Prostate gland (tissue), 2 donors: ENCODE data around the gene ANGPTL1.

GRCh38 chr1:177351235-177351777 is 180.5 kb downstream of the BRINP2 start:
- PRO-cap, result no peak
- RAMPAGE, long total RNA, 2 experiments, result no peak in any of the 2 experiments

GRCh38 chr1:177968246-177968584 is 1.6 kb downstream of the SEC16B start:
- PRO-cap, result no peak
- RAMPAGE, long total RNA, 2 experiments, result no peak in any of the 2 experiments

DNA sequence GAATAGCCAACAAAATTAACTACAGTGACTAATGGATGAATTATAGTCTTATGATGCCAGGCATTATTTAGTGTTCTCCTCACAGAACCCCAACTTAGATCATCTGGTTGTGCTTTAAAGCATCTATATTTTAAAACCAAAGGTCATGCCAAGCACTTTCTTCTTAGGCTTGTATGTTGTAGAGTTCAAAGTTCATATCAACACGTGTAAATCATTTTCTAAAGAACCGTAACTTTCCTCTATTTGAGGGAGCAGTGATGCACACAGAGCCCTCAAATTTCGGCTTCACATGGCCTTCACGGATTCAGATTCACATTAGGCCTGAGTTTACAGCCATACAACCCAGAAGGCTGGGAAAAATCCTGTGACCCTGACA is 52.0 kb upstream of the SEC16B start:
- PRO-cap, result no peak
- RAMPAGE, long total RNA, 2 experiments, result no peak in any of the 2 experiments

GRCh38 chr1:178031809-178032283 is 62.0 kb upstream of the SEC16B start:
- PRO-cap, result no peak
- RAMPAGE, long total RNA, 2 experiments, result no peak in any of the 2 experiments

GRCh38 chr1:178094153-178094877 is 411 bp downstream of the RASAL2 start:
- PRO-cap, result unidirectional peak, plus-strand start at chr1:178094329
- RAMPAGE, long total RNA, 2 experiments, result no peak in any of the 2 experiments

GRCh38 chr1:178095085-178095499 is 1.2 kb downstream of the RASAL2 start:
- PRO-cap, result no peak
- RAMPAGE, long total RNA, 2 experiments, result no peak in any of the 2 experiments

DNA sequence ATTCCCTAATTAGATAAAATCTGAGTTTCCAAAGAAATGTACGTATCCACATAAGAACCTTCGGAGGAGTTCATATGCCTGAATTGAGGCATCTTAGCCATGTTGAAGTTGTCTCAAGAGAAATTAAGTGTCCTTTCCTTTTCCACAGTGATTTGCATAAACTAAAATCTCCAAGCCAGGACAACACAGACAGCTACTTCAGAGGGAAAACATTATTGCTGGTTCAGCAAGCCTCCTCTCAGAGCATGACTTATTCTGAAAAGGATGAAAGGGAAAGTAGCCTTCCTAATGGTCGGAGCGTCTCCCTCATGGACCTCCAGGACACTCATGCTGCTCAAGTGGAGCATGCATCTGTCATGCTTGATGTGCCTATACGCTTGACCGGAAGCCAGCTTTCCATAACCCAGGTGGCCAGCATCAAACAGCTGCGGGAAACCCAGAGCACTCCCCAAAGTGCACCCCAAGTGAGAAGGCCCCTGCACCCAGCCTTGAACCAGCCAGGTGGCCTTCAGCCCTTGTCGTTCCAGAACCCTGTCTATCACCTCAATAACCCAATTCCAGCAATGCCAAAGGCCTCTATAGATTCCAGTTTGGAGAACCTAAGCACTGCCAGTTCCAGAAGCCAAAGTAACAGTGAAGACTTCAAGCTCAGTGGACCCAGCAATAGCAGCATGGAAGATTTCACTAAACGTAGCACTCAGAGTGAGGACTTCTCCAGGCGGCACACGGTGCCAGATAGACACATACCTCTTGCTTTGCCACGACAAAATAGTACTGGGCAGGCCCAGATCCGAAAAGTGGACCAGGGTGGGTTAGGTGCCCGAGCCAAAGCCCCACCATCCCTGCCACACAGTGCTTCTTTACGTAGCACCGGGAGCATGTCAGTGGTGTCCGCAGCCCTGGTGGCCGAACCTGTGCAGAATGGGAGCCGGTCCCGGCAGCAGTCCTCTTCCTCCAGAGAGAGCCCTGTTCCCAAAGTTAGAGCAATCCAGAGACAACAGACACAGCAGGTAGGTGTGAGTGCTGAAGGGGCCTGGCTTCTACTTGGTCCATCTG is 38.9 kb downstream of the CLEC20A start:
- PRO-cap, result no peak
- RAMPAGE, long total RNA, 2 experiments, result no peak in any of the 2 experiments

GRCh38 chr1:178494593-178494792 is 2.3 kb downstream of the CLEC20A start:
- PRO-cap, result no peak
- RAMPAGE, long total RNA, 2 experiments, result no peak in any of the 2 experiments

DNA sequence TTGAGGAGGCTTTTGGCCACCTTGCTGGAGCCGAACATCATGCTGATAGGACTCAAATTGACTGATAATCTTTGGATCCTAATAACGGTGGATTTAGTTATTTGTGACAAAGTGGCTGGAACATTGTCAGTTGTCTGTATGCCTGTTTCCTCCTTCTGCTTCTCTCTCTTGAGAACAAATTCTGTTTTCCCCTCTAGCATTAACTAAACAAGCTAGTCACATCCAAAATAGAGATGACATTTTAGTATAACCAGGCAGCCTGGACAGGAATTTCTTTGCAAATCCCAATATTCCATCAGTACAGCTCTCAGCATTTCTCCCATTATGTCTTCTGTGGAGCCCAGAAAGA is 80.4 kb downstream of the TEX35 start:
- PRO-cap, result no peak
- RAMPAGE, long total RNA, 2 experiments, result no peak in any of the 2 experiments

- PRO-cap, result no peak
- RAMPAGE, long total RNA, 2 experiments, result no peak in any of the 2 experiments
These were observed 86.6 kb downstream of the TEX35 start for GRCh38 chr1:178599465-178599972.

DNA sequence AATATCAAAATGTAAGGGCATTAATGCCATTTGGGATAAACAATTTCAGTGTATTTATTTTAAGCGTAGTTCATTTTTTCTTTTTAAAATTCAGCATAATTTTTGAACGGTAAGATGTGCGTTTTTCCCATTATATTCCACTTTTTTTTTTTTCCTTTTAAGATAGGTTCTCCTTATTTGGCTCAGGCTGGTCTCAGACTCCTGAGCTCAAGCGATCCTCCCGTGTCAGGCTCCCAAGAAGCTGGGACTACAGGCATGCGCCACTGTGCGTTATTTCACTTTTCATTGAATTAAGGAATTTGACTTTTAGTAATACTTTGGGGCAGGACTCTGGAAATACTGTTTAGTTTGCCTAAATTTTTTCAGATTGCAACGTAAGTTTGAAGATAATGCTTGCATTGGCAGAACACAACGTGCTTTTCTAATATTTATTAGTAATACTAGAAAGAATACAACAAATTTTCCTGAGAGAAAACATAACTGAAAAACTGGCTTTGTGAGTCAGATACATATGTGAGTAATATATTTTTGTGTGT is 2.1 kb downstream of the RALGPS2 start:
- PRO-cap, result no peak
- RAMPAGE, long total RNA, 2 experiments, result no peak in any of the 2 experiments

- PRO-cap, result no peak
- RAMPAGE, long total RNA, 2 experiments, result start-site peak on the minus strand in 1 of 2 experiments, at chr1:178871039-178871114 at its widest, 25 reads per replicate
These were observed at the start of gene ANGPTL1 for GRCh38 chr1:178870793-178871648. Gene ANGPTL1 (minus strand): TSS chr1:178871077.

GRCh38 chr1:178933828-178934445 is 63.1 kb upstream of the ANGPTL1 start:
- PRO-cap, result no peak
- RAMPAGE, long total RNA, 2 experiments, result no peak in any of the 2 experiments

GRCh38 chr1:179082272-179082384 is 258 bp downstream of the TOR3A start:
- PRO-cap, result no peak
- RAMPAGE, long total RNA, 2 experiments, result no peak in any of the 2 experiments

GRCh38 chr1:179108304-179108864 is 26.5 kb downstream of the TOR3A start:
- PRO-cap, result no peak
- RAMPAGE, long total RNA, 2 experiments, result no peak in any of the 2 experiments

- PRO-cap, result no peak
- RAMPAGE, long total RNA, 2 experiments, result no peak in any of the 2 experiments
These were observed 61.1 kb downstream of the TOR3A start for GRCh38 chr1:179142696-179143718.

- PRO-cap, result no peak
- RAMPAGE, long total RNA, 2 experiments, result no peak in any of the 2 experiments
These were observed 12.6 kb downstream of the TOR1AIP2 start for GRCh38 chr1:179864621-179865741.

DNA sequence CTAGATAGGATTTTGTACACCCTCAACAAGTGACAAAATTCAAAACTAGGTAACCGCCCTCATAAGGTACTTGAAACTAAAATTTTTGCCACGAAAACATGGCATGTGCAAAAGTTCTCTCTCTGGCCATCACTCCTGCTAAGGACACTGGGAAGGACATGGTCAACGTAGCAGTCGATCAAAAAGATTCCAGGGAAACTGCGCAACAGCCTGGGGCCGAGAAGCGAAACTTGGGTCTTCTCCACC is 369 bp upstream of the TOR1AIP1 start:
- PRO-cap, result no peak
- RAMPAGE, long total RNA, 2 experiments, result no peak in any of the 2 experiments

GRCh38 chr1:179952185-179952760 is 2.3 kb upstream of the CEP350 start:
- PRO-cap, result no peak
- RAMPAGE, long total RNA, 2 experiments, result no peak in any of the 2 experiments

DNA sequence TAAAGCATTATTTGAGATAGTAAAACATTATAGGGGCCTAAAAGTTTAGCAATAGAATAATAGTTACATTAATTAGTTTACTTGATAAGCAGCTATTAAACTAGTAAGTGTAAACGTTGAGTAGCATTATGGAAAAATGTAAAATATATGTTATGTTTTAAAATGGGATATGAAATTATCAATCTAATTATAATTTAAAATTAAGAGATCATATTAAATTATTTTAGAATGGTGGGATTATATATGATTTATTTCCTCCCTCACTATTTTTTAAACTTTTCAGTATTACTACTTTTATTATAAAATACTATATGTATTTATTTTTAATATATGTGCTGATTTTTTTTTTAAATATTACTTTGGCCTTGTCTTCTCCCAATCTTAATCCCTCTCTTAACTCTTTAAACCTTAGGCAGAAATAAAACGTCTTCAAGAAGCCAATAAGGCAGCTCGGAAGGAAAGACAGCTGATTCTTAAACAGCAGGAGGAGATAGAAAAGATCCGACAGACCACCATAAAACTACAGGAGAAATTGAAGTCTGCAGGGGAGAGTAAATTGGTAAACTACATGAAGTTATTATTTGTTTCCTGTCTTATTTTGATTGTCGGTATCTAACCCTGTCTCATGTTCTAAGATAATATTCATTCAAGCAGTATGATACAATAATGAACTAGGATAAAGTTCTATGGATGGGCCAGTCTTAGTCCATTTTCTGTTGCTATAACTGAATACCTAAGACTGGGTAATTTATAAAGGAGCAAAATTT is 92.7 kb upstream of the QSOX1 start:
- PRO-cap, result no peak
- RAMPAGE, long total RNA, 2 experiments, result no peak in any of the 2 experiments